AG09309 (cell line): Measurements from ENCODE around the genes CHD3, GUCY2D and PER1.

GRCh38 chr17:7674764-7675328 is 12.4 kb downstream of the TP53 start:
- RRBS: no CpG with 5 or more reads among the region's 17 CpGs

DNA sequence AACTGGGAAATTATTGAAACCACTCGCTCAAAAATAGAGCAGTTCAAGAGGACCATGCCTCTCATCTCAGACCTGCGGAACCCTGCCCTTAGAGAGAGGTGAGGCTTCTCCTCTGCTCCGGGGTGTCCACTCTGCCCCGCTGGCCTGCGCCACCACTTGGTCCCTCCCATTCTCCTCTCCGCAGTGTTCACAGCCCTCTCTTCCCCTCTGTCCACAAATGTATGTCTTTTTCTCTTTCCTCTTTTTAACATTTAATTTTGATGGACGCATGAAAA is 50.6 kb downstream of the DNAH2 start:
- RRBS: no CpG with 5 or more reads among the region's 7 CpGs

DNA sequence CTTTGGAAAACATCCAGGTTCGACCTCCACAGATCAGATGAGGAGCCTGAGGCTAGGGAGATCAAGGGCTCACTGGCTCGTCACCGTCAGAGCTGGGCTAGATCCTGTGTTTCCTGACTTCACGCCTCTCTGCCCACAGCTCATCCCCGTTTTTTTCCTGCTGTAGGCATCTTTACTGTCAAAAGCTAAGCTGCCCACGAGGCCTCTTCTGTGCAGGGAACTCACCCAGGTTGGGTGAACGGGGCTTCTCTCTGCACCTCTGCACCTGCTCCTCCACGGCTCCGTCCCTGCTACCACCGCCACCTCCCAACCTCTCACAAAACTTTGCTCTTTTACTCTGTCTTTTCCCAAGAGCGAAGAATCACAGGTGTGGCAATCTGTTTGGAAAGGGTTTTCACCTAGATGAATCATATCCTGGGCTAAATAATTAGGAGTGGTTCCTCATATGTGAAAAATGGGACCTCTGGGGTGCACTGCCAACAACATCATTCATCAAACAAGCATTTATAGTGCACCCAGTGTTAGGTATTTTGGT is 24.8 kb upstream of the KDM6B start:
- RRBS: no CpG with 5 or more reads among the region's 11 CpGs

GRCh38 chr17:7850687-7851033 is 4.2 kb upstream of the TMEM88 start:
- RRBS: no CpG with 5 or more reads among the region's 6 CpGs

DNA sequence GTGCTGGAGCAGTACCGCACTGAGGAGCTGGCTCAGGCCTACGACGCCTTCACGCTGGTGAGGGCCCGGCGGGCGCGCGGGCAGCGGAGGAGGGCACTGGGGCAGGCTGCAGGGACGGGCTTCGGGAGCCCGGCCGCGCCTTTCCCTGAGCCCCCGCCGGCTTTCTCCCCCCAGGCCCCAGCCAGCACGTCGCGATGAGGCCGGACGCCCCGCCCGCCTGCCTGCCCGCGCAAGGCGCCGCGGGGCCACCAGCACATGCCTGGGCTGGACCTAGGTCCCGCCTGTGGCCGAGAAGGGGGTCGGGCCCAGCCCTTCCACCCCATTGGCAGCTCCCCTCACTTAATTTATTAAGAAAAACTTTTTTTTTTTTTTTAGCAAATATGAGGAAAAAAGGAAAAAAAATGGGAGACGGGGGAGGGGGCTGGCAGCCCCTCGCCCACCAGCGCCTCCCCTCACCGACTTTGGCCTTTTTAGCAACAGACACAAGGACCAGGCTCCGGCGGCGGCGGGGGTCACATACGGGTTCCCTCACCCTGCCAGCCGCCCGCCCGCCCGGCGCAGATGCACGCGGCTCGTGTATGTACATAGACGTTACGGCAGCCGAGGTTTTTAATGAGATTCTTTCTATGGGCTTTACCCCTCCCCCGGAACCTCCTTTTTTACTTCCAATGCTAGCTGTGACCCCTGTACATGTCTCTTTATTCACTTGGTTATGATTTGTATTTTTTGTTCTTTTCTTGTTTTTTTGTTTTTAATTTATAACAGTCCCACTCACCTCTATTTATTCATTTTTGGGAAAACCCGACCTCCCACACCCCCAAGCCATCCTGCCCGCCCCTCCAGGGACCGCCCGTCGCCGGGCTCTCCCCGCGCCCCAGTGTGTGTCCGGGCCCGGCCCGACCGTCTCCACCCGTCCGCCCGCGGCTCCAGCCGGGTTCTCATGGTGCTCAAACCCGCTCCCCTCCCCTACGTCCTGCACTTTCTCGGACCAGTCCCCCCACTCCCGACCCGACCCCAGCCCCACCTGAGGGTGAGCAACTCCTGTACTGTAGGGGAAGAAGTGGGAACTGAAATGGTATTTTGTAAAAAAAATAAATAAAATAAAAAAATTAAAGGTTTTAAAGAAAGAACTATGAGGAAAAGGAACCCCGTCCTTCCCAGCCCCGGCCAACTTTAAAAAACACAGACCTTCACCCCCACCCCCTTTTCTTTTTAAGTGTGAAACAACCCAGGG is 1.1 kb upstream of the TMEM88 start:
- RRBS: 85% methylated on average over 30 of the region's 77 CpGs

DNA sequence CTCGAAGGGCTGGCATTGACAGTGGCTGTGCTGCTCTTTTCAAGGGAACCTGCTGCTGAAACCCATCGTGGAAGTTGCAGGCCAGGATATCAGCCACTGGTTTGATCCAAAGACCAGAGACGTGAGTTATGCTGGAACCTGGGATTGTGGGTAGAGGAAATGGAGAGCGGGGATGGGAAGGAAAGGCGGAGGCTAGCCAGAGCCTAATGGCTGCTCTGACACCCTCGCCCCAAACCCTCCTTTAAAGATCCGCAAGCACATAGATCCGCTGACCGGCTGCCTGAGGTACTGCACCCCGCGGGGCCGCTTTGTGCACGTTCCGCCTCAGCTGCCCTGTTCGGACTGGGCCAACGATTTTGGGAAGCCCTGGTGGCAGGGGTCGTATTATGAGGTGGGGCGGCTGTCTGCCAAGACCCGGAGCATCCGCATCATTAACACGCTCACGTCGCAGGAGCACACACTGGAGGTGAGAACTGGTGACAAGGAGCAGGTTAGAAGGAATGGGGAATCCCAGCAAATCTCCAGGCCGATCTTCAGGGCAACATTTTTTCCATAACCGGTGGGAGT is 639 bp downstream of the CYB5D1 start:
- RRBS: no CpG with 5 or more reads among the region's 25 CpGs

- RRBS: no CpG with 5 or more reads among the region's 9 CpGs
These were observed at the start of gene CHD3 for GRCh38 chr17:7888595-7888974. CHD3 (plus strand) TSS chr17:7888789.

GRCh38 chr17:7890489-7891226 is 2.1 kb downstream of the CHD3 start:
- RRBS: no CpG with 5 or more reads among the region's 17 CpGs

GRCh38 chr17:7894833-7895169 is 6.2 kb downstream of the CHD3 start:
- RRBS: no CpG with 5 or more reads among the region's 8 CpGs

DNA sequence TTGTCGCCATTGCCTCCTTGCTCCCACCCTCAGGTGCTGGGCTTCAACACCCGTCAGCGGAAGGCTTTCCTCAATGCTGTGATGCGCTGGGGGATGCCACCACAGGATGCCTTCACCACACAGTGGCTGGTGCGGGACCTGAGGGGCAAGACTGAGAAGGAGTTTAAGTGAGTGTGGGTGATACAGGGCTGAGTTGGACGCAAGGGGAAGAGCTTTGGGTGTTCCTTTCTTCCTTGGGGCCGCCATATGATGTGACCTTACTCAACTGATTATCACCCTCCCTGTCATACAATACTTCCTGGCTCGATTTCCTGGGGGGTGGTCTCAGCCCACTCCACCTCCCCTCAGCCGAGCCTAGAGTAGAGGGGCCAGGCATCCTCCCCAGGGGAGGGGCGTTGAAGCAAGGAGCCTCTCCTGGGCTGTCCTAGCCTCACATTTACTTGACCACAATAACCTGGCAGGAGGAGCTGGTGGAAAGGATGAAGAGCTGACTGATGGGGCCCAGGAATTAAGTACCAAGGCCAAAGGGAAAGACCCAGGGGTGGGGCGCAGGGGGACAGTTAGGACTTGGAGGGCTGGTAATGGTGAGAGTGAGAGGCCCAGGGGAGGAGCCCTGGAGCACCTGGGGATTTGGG is 10.1 kb downstream of the RNF227 start:
- RRBS: no CpG with 5 or more reads among the region's 11 CpGs

- RRBS: 7% methylated on average over 12 of the region's 39 CpGs
These were observed 6.8 kb downstream of the KCNAB3 start for GRCh38 chr17:7922821-7923329.

- RRBS: 7% methylated on average over 8 of the region's 22 CpGs
These were observed at the start of gene GUCY2D for GRCh38 chr17:8002193-8002810. GUCY2D (plus strand) TSS chr17:8002615.

DNA sequence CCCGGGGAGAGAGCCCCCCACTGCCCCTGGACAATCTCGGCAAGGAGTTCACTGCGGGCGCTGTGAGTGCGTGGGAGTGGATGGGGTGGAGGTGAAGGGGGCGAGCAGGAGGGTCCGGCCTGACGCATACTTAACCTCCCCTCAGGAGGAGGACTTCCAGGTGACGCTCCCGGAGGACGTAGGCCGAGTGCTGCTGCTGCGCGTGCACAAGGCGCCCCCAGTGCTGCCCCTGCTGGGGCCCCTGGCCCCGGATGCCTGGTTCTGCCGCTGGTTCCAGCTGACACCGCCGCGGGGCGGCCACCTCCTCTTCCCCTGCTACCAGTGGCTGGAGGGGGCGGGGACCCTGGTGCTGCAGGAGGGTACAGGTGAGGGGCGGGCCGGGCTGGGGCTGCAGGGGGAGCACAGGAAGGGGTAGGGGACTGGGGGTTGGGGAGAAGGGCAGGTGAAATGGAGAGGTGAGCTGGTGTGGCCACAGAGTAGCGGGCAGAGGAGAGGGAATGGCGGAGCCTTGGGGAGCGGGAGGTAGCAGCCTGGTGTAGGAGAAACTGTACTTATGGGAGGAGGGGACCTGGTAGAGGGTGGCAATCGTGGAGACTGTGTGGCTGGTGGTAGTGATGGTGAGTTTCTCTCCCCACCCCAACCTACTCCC is 506 bp downstream of the ALOX15B start:
- RRBS: 24% methylated on average over 10 of the region's 28 CpGs

GRCh38 chr17:8057671-8058329 is 18.9 kb downstream of the ALOX15B start:
- RRBS: no CpG with 5 or more reads among the region's 23 CpGs

DNA sequence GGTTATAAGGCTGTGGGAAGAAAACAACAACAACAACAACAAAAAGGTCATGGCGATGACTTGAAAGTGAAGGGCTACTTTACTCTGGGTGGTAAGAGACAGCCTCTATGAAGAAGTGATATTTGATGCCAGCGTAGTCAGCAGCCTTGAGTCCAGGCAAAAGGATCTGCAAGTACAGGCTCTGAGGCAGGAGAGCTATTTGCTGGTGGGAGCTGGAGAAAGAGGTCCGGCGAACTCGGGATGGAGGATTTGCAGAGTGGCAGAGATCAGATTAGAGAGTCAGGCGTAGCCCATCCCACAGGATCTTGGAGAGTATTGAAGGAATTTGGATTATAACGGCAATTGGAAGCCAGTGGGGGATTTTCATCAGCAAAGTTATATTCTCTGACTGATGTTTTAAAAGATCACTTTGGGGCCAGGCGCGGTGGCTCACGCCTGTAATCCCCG is 3.3 kb upstream of the HES7 start:
- RRBS: no CpG with 5 or more reads among the region's 11 CpGs

DNA sequence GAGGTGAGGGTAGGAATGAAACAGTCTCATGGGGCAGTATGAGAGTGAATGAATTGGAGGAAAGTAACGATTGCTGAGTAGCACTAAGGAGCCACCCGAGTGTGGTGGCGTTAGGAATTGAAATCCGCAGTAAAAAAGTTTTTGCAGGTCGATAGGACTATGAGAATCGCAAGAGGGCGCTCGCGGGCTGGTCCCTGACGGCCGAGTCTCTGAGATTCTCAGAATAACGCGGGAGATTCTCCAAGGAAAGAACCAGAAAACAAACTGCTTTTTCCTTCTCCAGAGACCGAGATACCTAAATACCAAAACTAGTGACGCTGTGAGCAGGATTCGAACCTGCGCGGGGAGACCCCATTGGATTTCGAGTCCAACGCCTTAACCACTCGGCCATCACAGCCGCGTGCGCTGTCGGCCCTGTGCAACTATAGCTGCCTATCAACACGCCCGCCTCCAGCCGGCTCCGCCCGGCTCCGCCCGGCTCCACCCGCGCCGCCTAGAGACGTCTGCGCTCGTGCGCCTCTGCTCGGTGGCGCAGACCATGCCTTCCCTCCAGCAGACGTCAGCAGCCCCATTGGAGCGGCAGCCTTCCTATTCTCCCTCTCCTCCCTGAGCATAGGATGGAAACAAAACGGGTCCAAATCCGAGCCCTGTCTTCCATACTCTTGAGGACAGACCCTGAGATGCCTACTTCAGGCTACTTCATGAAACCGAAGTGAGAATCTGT is 13.5 kb downstream of the PER1 start:
- RRBS: no CpG with 5 or more reads among the region's 46 CpGs

- RRBS: no CpG with 5 or more reads among the region's 9 CpGs
These were observed 4.1 kb downstream of the PER1 start for GRCh38 chr17:8148018-8148562.

- RRBS: no CpG with 5 or more reads among the region's 8 CpGs
These were observed 1.4 kb downstream of the PER1 start for GRCh38 chr17:8150815-8151245.

- RRBS: 2% methylated on average over 6 of the region's 43 CpGs
These were observed at the start of gene PER1 for GRCh38 chr17:8152308-8153176. PER1 (minus strand) TSS chr17:8152404.